GM23248 (cell line): ENCODE data around the gene CBX4.

GRCh38 chr17:79657844-79658561 is 47.2 kb upstream of the RBFOX3 start:
- RAMPAGE, long total RNA: no peak

DNA sequence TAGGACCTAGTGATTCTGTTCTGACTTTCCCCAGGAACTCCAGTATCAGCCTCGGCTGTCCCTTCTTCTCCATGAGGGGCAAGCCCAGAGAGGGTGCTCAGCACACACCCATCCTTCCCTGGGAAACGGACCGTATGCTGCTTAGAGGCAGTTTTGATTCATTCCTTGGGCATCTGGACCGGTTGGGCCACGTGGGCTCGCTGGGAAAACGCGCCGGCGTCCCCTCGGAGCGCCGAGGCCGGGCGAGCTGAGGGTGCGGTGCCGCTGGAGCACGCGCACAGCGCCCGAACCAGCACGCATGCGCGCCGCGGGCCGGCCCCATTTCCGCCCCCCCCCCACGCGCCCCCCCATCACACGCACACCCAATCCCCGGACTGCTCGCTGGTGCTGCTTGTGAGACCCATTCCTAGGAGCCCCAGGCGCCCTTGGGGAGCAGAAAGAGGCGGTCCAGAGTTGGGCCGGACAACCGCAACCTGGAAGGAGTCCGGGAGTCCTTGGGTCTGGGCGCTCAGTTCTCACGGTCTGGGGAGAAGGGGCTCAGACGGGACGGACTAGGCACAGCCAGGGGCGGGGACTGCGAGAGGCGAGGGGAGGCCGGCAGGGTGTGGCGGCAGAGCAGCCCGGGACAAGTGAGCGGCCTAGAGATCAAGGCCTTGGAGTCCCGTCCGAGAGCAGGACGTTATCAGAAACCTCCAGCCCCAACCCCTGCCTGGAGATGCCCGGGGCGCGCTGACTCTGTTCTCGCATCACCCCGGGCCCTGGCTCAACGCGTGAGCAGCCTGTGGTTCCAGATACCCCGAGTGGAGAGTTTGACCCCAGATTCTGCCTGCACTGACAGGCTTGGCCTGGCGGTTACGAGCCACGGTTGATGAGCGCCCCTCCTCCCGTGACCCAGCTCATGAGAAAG is 6.0 kb upstream of the CBX8 start:
- RAMPAGE, long total RNA: no peak

DNA sequence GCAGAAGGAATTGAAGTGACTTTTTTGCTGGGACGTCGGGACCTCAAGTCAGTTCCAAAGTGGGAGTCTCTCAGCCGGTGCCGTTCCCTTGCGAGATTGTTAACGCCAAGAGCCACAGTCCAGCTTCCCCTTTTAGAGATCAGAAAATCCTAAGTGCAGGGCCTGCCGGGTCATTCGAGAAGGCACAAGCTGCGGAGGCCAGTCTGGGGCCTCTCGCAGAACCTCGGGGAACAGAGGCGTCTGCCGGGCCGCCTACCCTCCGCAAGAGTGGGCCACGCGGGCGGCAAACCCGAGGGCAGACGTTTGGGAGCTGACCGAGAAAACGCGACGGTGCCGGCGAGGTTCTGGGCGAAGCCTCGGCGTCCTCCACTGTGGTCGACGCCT is 6.9 kb upstream of the CBX8 start:
- RAMPAGE, long total RNA: no peak

DNA sequence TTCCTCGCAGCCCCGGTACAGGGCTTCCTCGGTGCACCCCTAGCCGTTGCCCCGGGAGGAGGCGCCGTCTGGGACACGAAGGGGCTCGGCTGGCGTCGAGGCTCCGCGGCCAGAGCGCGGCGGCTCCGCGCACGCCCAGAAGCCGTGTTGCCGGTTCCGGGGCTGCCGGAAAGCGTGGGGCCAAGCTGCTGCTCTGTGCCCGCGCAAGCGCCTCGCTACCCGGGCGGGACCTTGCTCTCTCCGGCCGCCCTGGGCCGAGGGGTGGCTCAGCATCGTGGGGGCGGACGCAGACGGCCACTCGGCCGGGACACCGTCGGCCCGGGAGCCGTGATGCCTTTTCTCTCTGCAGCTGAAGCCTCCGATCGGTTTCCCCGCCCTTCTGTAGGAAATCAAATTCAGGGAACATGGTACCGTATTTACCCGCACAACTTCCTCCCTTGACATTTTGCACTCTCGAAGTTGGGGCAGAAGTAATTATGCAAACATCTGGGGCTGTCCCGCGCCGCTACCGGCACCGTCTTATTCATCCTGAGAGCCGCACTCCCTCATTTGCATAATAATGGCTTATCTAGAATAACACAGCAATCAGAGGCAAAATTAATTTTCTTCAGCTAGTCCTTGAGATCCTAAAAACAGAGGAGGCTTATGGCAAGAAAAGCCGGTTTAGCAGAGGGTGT is 7.4 kb upstream of the CBX8 start:
- RAMPAGE, long total RNA: no peak

GRCh38 chr17:79826115-79826857 is 13.0 kb downstream of the CBX4 start:
- RAMPAGE, long total RNA: no peak

- RAMPAGE, long total RNA: no peak
Observed at GRCh38 chr17:79829116-79829315, 10.2 kb downstream of the CBX4 start.

DNA sequence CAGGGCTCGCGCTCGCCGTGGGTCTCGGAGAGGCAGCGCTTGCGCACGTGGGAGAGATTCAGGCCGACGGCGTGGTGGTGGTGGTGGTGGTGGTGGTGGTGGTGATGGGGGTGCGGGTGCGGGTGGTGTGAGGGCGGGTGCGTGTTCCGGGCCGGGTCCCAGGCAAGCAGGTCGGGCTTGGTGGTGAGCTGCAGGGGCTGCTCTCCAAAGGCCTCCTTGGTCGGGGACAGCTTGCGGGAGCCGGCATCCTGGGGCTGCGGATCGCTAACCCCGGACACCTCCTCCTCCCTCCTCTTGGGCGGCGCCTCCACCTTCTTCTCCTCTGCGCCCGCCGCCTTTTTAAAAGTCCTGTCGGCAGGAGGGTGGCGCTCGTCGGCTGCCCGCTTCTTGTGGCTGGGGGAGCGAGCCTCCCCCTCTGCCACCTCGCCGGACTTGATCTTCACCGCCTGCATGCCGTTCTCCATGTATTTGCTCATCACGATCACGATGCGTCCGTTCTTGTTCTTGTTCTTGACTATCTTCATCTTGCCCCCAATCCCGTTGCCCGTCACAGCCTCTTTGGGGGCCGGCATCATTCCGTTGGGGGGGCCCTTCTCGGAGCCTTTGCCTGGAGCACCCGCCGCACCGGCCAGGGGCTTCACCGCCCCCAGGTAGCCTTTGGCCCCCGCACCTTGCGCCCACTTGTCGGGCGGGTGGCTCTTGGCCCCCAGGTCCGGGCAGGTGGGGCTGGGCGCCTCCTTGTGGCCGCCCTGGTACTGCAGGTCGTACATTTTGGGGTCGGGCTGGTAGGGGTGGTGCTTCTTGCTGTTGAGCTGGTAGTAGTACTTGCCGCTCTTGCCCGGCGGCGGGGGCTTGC is 4.6 kb downstream of the CBX4 start:
- RAMPAGE, long total RNA: no peak

- RAMPAGE, long total RNA: no peak
Observed at GRCh38 chr17:79839366-79839514, at the start of gene CBX4. Gene CBX4 (minus strand): TSS chr17:79839440.

- RAMPAGE, long total RNA: no peak
Observed at GRCh38 chr17:79839515-79840383, 509 bp upstream of the CBX4 start.

- RAMPAGE, long total RNA: no peak
Observed at GRCh38 chr17:79921633-79922446, 82.6 kb upstream of the CBX4 start.

DNA sequence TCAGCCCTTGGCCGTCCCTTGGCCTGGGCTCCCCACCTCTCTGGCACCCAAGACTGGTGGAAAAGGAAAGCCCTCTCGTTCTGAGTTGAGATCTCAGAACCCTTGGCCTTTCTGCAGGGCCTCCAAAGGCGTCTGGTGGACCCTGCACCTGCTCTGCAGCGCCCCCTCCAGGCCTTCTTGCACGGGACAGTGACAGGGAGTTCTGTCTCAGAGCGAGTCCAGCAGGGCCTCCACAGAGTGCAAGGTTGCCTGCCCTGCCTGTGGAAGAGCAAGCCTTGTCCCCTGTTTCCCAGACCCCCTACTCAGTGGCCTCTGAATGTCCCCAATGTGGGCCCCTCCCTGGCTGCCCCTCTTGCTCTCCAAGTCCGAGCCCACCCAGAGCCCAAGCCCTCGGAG is 85.2 kb upstream of the CBX4 start:
- RAMPAGE, long total RNA: no peak

- RAMPAGE, long total RNA: no peak
Observed at GRCh38 chr17:79929539-79930761, 90.7 kb upstream of the CBX4 start.

DNA sequence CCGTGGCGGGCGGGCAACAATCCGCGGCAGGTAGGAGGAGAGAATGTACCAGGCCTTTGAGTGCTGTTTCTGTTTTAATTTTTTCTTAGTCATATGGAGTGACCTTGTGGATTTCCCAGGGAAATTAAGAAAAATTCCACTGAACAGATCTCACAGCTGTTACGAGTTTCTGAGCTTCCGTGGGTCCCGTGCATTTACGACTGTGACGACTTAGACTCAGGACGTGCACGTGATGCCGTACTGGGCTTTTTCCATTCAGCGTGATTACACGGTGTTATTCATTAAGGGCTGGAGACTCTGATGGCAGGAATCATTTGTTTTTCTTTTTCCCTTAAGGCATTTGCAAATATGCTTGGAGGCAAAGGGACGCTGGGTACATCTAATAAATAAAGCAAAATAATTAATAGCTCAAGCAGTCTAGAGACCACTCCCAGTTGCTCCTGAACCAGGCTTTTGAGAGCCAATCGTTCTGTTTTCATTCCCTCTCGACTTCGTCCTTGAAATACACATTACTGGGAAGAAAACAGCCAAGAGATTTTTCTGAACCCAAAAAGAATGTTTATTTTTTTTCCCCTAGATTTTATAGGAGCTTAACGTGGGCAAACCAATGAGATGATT is 57.1 kb downstream of the TBC1D16 start:
- RAMPAGE, long total RNA: no peak

DNA sequence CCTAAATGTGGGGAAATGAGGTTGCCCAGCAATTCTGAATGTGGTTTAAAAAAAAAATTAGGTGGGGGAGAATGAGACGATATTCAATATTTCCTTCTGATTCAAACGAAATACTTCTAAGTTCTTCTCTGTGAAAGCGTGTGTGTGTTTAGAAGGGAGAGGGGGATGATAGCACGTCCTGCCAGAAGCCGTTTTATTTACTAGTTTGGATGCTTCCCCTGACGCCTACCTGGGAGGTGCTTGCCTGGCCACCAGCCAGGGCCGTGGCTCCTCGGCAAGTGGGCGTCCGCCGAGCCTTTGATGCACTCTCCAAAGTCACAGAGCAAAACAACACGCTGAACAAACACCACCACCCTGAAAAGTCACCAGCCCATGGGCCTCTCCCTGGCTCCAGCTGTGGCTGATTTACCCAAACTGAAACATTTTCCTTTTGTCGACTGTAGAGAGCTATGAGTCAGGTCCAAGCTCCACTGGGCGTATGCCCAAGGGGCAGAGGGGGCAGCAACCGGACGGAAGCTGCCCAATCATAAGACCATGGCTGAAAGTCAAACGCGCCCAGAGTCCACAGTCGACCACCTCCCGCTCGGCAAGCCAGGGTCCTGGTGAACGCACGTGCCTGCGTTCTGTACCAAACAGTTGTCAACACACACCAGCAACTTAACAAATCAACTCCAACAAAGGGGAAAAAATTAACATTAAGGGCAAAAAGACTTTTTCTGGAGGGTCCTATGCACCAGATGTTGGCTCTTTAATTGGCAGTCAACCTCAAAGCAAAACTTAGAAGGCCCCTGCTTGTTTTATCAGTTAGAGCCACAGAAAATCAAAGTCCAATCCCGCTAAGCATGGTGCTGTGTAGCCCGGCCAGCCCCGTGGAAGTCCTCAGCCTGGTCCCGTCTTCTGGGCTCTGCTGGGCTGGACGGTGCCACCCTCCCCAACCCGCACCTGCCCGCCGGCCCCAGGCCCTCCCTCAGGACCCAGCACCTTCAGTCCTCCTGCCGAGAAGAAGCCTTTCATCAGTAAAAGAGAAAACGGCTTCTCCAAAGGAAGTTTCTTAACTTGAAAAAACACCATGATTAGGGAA is 47.4 kb downstream of the TBC1D16 start:
- RAMPAGE, long total RNA: no peak

DNA sequence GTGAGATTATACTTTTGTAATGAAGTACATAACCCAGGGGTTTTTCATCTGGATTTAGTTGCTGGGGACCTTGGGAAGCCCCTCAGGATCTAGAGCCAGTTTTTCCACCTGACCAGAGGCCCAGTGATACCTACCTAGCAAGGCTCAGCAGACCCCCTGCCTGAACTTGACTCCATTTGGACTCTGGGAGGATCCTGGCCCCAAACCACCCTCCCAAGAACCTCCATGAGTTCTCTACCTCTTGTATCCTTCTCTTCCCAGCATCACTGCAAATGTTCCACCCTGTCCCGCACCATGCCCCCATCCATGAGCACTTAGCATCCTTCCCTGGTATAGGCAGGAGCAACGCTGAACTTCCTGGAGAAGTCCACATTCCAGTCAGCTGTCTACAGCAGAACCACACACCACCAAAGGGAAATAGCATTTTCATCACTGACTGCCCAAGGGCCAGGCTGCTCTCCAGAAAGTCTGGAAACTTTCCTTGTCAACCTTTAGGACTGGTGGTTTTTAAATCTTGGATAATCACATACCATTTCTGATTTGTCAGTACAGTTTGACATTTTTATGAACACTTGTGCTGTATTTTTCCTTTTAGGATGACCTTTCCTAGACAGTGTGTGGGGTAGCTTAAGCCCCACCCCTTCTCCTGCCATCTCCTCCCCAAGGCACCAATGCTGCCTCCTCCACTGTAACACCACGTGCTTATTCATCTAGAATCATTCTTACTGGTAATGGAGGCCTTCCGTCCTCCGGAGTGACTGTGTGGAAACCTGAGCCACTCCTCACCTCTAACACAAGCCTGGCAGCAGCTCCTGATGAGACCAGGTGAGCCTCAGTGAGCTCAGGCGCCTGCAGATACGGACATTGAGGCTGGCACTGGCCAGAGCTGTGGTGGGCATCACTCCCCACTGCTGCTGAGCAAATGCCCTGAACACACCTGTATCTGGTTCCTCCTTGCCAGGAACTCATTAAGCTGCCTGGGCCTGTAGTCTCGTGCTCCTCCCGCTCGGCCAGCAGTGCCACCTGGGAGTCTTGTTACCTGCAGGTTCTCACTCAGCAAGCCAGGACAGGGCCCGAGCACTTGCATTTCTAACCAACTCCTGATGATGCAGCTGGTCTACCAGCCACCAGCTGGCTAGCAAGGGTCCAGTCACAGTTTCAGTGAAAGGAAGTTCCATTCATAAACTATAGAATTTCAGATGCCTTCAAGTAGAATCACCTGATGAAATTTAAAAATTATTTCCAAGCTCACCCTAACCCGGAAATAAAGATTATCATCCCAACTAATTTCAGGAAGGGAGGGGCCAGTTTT is 13.6 kb downstream of the EIF4A3 start:
- RAMPAGE, long total RNA: no peak

GRCh38 chr17:80137907-80138625 is 8.9 kb downstream of the EIF4A3 start:
- RAMPAGE, long total RNA: no peak

DNA sequence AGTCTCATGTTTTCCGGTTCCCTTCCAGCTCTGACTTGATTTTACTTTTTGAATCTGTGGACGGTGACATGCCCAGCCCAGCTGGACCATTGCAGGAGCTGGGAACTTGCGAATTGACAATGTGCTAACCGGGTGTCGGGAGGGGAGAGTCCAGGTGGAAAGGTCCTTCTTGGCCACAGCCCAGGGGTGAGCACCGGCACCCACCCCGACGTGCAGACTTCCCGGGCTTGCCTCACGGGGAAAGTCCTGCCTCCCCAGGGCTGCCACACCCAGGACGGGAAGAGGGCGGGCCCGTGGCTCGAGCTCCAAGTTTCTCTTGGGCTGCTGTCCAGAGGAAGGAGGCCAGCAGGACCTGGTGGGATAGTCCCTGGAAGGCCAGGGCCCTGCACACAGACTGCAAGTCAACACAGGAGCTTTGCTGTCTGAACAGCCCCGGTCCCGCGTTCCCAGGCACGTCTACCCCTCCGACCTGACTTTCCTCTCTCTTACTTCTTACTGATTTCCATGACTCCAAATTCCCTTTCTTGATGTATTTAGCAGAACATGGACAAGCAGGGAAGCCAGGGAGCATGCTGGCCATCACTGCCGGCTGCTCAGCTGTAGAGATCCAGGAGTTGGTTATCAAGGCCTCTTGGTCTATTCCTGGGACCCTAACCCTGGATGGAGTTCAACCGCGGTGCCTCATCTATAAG is 17.8 kb downstream of the CARD14 start:
- RAMPAGE, long total RNA: no peak

DNA sequence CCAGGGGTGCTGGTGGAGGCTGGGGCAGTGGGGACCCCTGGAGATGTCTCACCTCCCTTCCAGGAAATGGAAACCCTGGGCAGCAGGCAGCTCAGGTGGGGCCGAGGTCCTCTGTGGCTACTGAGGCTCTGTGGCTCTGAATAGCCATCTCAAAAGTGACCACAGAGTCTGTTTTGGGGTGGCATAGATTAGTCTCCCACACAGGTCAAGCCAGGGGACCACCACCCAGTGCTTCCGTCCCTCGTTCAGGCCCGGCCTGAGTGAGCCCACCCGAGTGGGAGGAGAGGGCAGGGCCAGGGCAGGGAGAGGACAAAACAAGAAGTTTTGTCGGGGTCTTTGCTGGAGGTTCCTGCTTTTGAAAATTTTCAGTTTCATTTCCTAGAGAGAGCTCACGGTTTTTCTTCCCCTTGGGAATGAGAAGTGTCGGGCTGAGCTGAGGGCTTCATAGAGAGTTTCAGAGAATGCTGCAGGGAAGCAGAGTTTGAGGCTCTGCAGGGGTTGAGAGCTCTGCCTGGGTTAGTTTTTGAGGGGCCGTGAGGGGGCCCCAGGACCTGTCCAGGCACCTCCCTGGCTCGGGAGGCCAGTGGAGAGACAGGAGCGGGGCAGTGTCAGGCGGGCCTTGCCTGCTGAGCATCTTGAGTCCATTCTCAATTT is 3.3 kb downstream of the RNF213 start:
- RAMPAGE, long total RNA: no peak

- RAMPAGE, long total RNA: no peak
Observed at GRCh38 chr17:80279780-80280447, 19.3 kb downstream of the RNF213 start.

GRCh38 chr17:80601169-80601512 is 56.5 kb downstream of the RPTOR start:
- RAMPAGE, long total RNA: no peak